Measurements from ENCODE around the gene F2RL2.

- PRO-cap, 10 experiments, result no peak in any of the 10 experiments
Measured at GRCh38 chr5:75648680-75649223, 37.5 kb downstream of the ANKDD1B start.

- PRO-cap, 10 experiments, result no peak in any of the 10 experiments
Measured at GRCh38 chr5:76325694-76326407, 77.2 kb upstream of the IQGAP2 start.

- PRO-cap, 10 experiments, result no peak in any of the 10 experiments
Measured at GRCh38 chr5:76341800-76342492, 61.1 kb upstream of the IQGAP2 start.

DNA sequence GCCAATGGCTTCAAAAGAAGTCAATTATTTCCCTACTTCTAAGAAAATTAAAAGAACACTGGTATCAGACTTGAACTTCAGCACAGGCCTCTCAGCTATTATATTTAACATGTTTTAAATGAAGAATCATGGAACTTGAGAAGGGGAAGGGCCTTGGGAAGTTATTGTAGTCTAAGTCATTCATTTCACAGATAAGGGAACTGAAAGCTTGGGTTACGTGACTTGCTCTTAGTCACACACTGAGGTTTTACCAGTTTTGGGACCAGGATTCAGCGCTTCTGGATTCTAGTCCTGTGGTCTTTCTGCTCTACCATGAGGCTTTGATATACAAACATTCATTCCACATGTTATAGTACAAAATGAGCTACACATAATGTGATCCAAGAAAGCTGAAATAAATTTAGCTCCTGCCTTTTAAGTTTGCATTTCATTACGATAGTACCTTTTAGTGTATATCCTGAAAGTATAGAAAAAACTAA is 41.0 kb downstream of the F2RL2 start:
- PRO-cap, 10 experiments, result no peak in any of the 10 experiments

- PRO-cap, 10 experiments, result no peak in any of the 10 experiments
Measured at GRCh38 chr5:76622771-76623720, at the start of gene F2RL2. TSS of gene F2RL2 (minus strand) at chr5:76623403.

DNA sequence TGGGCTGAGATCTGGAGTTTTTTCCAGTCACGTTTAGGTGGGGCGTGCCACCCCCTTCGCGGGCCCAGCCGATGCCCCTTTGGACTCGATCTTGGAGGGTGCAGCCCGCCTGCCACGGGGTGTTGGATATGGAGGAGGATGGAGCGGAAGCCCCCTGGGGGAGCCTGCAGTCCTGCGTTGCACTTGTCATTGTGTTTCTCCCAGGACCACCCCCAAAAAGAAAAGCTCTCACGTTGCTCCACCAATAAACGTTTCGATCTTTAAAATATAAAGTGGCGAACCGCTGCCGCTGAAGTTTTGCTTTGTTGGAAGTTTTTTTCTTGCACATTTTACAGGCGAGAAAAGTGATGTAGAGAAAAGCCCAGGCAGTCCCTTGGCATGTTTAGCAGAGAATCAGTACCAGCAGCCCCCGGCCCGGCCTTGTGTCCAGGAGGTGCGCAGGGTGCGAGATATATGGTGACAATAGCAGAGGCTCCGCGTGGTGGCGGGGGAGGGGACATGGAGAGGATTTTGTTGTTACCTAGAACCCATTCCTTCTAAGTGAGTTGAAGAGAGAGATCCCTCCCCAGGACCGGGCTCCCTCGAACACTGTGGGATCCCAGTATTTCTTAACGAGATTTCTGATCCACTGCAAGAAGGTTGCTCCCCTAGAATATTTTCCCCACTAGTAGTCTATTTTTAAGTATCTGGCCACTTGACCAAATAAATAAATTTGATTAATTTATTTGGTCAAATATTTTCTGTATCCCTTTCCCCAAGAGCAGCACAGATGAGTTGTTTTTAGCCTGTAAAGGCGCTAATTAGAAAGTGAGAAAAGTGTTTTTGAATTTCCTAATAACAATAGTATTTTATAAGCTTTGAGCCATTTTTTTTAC is 828 bp downstream of the F2R start:
- PRO-cap, 10 experiments, result no peak in any of the 10 experiments

GRCh38 chr5:76804206-76804889 is 14.5 kb upstream of the F2RL1 start:
- PRO-cap, 10 experiments, result no peak in any of the 10 experiments

GRCh38 chr5:77053907-77054314 is 23.7 kb downstream of the AGGF1 start:
- PRO-cap, 10 experiments, result no peak in any of the 10 experiments

GRCh38 chr5:77155268-77155987 is 55.1 kb upstream of the PDE8B start:
- PRO-cap, 10 experiments, result no peak in any of the 10 experiments

- PRO-cap, 10 experiments, result peak in 1 of 10 experiments; most common plus-strand start chr5:77211603 (in 1); most common minus-strand start chr5:77211549 (in 1)
Measured at GRCh38 chr5:77211158-77211849, 824 bp downstream of the PDE8B start.

DNA sequence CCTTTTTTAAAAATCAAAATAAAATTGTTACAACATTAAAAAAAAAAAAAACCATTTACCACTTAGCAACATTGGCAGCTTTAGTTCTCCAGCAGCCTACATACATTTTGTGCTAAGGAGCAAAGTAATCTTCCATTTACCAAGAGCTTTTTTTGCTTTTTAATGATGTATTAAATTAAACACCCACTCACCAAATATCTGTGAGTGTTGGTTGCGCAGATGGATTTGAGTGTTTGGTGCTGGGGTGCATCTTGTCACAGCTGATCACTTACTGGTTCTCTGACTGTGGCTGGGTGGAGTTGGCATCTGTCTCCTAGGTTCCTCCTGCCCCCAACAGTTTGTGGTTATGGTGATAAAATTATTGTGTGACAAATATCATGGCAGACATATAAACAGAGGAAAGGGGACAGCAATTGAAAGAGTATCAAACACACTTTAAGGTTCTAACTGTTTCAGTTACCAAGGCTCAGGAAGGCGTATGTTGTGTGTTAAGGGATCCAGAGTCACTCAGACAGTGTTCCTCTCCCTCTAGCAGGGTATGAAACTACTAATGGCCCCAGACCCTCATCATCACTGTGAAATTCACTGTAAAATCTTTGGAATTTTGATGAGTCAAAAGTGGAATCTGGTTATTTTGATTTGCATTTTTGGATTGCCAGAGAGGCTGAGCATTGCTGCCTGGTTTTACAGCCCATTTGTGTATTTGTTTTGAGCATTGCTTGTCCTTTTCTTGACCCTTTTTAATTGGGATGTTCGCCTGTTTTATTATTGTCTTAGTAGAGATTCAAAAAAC is 81.7 kb downstream of the PDE8B start:
- PRO-cap, 10 experiments, result peak in 2 of 10 experiments; most common minus-strand start position 516 of the sequence (in 2)

- PRO-cap, 10 experiments, result peak in 1 of 10 experiments; most common plus-strand start chr5:77418836 (in 1)
Measured at GRCh38 chr5:77418490-77419143, 73.5 kb downstream of the WDR41 start.

- PRO-cap, 10 experiments, result no peak in any of the 10 experiments
Measured at GRCh38 chr5:77765532-77766232, 10.5 kb downstream of the TBCA start.

DNA sequence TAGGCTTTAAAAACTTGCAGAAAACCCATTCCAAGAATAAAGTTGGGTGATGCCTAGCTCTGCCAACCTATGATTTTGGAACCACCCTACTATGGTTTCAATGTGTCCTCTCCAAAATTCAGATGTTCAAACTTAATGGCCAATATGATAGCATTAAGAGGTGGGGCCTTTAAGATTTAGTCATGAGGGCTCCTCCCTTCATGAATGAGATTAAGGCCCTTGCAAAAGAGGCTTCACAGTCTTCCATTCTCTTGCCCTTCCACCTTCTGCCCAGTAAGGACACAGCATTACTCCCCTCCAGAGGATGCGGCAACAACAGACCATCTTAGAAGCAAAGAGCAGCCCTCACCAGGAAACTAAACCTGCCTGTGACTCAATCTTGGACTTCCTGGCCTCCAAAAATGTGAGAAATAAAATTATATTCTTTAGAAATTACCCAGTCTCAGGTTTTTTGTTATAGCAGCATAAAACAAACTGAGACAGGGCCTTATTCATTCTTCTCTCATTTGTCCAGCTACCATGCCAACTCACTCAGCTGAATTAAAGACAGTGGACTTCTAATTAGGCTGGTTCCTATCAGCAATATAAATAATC is 8.2 kb downstream of the AP3B1 start:
- PRO-cap, 10 experiments, result no peak in any of the 10 experiments

DNA sequence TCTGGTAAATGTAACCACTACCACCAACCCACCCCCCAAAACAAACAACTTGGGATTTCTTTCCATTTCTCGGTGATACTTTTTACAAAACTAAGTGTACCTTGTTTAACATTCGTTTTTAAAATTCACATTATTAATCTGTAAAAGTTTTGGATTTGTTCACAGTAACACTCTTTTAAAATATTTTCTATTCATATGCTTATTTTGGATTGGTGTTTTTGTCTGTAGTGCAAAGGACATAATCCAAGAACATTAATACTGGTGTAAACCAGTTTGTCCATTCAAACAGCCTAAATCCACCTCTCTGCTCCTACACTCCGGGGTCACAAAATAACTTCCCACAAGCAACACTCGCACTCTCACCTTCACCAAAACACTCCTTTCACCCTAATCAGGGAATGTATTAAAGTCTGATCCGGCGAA is 803 bp downstream of the AP3B1 start:
- PRO-cap, 10 experiments, result peak in 7 of 10 experiments; most common plus-strand start position 280 of the sequence (in 7)

- PRO-cap, 10 experiments, result no peak in any of the 10 experiments
Measured at GRCh38 chr5:78345598-78346105, 14.8 kb upstream of the SCAMP1 start.

DNA sequence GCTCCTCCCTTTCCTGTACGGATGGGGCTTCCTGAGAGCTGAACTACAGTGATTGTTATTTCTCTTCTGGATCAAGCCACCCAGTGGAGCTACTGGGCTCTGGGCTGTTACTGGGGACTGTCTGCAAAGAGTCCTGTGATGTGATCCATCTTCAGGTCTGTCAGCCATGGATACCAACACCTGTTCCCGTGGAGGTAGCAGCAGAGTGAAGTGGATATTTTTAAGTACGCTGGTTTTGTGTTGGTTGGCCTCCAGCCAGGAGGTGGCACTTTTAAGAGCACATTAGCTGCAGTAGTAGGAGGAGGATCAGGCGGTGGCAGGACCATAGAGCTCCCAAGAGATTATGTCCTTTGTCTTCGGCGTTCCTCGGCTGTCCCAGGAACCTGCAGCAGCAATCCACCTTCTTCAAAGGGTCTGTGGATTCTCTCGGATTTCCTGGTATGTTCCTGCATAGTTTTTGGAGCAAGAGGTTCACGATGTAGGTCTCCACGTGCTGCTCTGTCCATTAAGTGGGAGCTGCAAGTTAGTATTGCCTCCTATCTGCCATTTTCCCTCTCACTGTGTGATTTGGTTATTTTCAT is 27.3 kb downstream of the SCAMP1 start:
- PRO-cap, 10 experiments, result no peak in any of the 10 experiments

DNA sequence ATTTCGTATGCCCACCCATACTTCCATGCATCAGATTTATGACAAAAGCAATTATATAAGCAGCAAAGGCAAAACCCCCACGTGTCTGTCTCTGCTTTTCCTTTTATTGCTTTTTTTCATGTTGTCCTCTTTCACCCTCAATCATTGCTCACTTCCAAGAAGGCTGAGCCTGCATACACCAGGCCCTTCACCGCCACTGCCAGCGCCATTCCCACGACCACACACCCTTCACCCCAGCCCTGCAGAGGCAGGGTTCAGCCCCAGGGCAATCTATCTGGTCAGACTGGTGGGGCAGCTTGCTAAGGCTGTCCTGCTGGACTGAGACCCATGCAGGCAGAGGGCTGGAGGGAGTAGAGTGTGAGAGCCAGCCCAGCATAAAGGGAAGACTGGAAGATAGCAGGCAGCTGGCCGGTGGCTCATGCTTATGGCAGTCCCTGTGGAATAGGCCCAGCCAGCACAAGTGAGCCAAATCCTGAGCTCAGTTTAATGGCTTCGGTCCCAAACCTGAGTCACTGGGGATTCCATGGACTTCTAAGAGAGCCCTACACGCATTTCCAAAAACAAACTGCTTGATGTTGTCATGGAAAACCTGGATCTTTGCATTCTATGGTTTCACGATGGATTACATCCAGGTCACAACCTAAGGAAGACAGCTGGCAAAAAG is 143.9 kb downstream of the LHFPL2 start:
- PRO-cap, 10 experiments, result peak in 7 of 10 experiments; most common plus-strand start position 336 of the sequence (in 7); most common minus-strand start position 201 of the sequence (in 2)

GRCh38 chr5:78534240-78534758 is 114.3 kb downstream of the LHFPL2 start:
- PRO-cap, 10 experiments, result peak in 6 of 10 experiments; most common plus-strand start chr5:78534585 (in 6); most common minus-strand start chr5:78534474 (in 3)

DNA sequence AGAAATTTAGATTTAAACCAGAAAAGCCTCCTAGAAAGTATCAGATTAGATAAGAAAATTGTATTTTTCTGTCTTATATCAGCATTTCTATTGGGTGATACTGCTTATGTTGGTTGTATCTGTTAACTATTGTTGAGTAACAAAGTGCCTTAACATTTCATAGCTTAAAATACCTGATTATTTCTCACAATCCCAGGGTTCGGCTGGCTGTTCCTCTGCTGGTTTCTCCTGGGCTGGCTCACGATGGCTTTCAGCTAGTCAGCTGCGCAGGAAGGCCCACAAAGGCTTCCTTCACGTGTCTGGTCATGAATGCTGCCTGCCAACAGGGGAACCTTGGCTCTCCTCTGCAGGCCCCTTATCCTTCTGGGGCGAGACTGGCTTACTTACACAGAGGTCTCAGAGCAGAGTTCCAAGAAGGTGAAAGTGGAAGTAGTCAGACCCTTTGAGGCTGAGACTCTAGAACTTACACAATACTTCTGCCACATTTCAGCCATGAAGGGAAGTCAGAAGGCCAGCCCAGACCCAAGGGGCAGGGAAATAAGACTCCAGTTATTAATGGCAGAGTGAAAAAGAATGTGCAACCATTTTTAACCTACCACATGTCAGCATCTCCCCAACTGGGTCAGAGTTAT is 99.6 kb downstream of the LHFPL2 start:
- PRO-cap, 10 experiments, result peak in 4 of 10 experiments; most common plus-strand start position 484 of the sequence (in 1); most common minus-strand start position 230 of the sequence (in 2)

Measured in Metastatic Breast Carcinoma in the Brain (tissue), 10 donors.